ENCODE results near the genes COPS8 and COL6A3.

- PRO-cap, 3 experiments: no peak in any of the 3 experiments
- RRBS: no CpG with 5 or more reads among the region's 12 CpGs
Measured at GRCh38 chr2:235679577-235680078, 185.8 kb downstream of the AGAP1 start.

- PRO-cap, 3 experiments: peak in 1 of 3 experiments; most common minus-strand start chr2:236164587 (in 1)
- RRBS: 2% methylated on average over 24 of the region's 66 CpGs
Measured at GRCh38 chr2:236164164-236164850, 3.9 kb downstream of the GBX2 start.

- PRO-cap, 3 experiments: no peak in any of the 3 experiments
- RRBS: no CpG with 5 or more reads among the region's 12 CpGs
Measured at GRCh38 chr2:236236554-236236885, 27.7 kb downstream of the ASB18 start.

- PRO-cap, 3 experiments: no peak in any of the 3 experiments
- RRBS: no CpG with 5 or more reads among the region's 5 CpGs
Measured at GRCh38 chr2:236261398-236261621, 2.9 kb downstream of the ASB18 start.

DNA sequence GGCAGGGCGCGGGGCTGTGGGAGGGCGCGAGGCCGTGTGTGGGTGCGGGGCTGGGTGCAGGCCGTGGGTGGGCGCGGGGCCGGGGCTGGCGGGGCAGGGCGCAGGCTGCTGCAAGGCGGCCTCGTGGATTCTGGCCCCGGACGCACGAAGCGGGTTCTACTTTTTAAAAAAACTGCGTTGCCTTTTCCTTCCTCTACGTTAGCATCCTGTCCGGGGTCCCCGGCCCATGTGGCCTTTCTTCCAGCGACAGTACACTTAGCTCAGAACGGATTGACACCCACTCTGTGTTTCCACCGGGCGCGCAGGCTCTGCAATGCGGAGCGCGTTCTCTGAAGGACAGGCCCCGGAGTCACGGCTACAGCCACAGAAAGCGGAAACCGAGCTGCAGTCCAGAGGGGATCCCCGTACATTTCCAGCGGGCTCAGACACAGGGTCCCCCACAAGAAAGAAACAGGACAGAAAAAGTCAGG is 1.7 kb upstream of the ACKR3 start:
- PRO-cap, 3 experiments: peak in 1 of 3 experiments; most common plus-strand start position 387 of the sequence (in 1); most common minus-strand start position 331 of the sequence (in 1)
- RRBS: 4% methylated on average over 21 of the region's 36 CpGs

GRCh38 chr2:236715670-236716029 is 146.0 kb downstream of the ACKR3 start:
- PRO-cap, 3 experiments: no peak in any of the 3 experiments
- RRBS: no CpG with 5 or more reads among the region's 11 CpGs

DNA sequence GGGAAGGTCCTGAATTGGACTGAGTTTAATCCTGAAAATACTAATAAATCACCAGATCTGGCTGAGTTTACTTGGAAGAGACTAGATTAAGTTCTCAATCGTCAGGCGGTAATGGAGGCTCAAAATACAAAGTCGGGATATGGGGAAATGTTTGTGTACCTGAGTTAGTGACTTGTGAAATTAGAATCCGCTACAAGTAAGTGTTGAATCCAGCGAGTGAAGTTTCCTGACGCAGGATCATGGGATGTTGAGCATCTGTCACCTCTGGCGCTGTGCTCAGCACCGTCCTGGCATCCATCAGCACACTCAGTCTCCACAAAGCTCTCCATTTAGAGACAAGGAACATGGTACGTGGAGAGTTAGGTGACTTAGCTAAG is 251.1 kb downstream of the ACKR3 start:
- PRO-cap, 3 experiments: no peak in any of the 3 experiments
- RRBS: no CpG with 5 or more reads among the region's 9 CpGs

- PRO-cap, 3 experiments: no peak in any of the 3 experiments
- RRBS: no CpG with 5 or more reads among the region's 11 CpGs
Measured at GRCh38 chr2:236888896-236889452, 196.7 kb upstream of the COPS8 start.

DNA sequence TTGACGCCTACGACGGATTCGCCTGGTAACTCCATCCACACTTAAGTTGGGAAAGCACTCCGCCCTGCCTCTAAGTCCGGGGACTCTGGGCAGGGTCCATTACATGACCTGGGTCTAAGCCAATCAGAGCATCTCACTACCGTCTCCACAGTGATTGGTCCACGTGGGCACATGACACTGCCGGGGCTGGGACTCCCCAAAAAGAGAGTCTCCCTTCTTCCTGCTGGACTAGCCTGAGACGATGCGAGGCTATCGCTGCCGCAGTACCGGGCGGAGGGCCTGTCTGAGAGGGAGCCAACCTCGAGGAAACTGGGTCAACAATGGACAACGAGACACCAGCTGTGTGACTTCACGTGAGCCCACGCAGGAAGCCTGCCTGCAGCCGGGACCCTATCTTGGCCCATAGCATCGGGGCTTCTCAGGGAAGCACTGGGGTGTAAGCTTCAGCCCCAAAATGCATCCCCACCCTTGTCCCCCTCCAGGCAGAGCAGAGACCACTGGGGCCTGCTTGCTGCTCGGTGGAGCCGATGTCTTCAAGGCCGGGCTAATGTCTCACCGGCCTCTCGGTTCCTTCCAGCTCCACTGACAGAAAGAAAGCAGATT is 21.4 kb upstream of the COPS8 start:
- PRO-cap, 3 experiments: no peak in any of the 3 experiments
- RRBS: 92% methylated on average over 8 of the region's 26 CpGs

GRCh38 chr2:237084983-237086083 is at the start of gene COPS8:
Gene COPS8 (plus strand): TSS chr2:237085889.
- PRO-cap, 3 experiments: peak in 3 of 3 experiments; most common plus-strand start chr2:237085555 (in 3); most common minus-strand start chr2:237085728 (in 2)
- RRBS: under 1% methylated on average over 9 of the region's 76 CpGs

GRCh38 chr2:237213692-237214070 is 128.0 kb downstream of the COPS8 start:
- PRO-cap, 3 experiments: no peak in any of the 3 experiments
- RRBS: no CpG with 5 or more reads among the region's 7 CpGs

GRCh38 chr2:237290961-237291991 is 122.7 kb downstream of the COL6A3 start:
- PRO-cap, 3 experiments: peak in 2 of 3 experiments; most common plus-strand start chr2:237291674 (in 1); most common minus-strand start chr2:237291569 (in 2)
- RRBS: no CpG with 5 or more reads among the region's 24 CpGs

GRCh38 chr2:237300039-237300385 is 114.0 kb downstream of the COL6A3 start:
- PRO-cap, 3 experiments: no peak in any of the 3 experiments
- RRBS: no CpG with 5 or more reads among the region's 2 CpGs

DNA sequence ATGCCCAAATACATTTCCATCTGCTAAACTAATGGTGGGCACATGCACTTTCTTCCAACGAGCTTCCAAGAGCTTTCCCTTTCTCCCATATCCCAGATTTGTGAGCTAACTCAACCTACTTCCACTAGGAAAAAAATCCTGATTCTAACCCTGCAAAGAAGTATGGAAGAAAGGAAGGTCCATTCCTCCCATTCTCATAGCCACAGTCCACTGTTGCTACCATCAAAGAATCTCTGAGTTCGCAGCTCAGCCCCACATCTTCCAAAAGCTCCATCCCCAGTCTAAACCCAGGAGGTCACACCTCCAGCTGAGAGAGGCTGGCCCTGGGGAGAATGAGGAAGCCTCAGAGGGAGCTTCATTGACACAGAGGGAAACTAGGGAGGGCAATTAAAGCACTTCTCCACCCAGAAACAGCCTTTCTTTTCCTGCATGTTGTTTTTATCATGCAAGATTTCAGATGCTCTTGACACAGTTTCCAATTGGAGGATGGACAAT is 51.5 kb downstream of the COL6A3 start:
- PRO-cap, 3 experiments: no peak in any of the 3 experiments
- RRBS: no CpG with 5 or more reads among the region's 2 CpGs

- PRO-cap, 3 experiments: peak in 1 of 3 experiments; most common plus-strand start chr2:237411585 (in 1); most common minus-strand start chr2:237411412 (in 1)
- RRBS: no CpG with 5 or more reads among the region's 17 CpGs
Measured at GRCh38 chr2:237410642-237411703, 3.0 kb downstream of the COL6A3 start.

GRCh38 chr2:237413934-237414446 is at the start of gene COL6A3:
Gene COL6A3 (minus strand): TSS chr2:237414164.
- PRO-cap, 3 experiments: peak in 3 of 3 experiments; most common plus-strand start chr2:237414110 (in 1); most common minus-strand start chr2:237414142 (in 3)
- RRBS: no CpG with 5 or more reads among the region's 9 CpGs

DNA sequence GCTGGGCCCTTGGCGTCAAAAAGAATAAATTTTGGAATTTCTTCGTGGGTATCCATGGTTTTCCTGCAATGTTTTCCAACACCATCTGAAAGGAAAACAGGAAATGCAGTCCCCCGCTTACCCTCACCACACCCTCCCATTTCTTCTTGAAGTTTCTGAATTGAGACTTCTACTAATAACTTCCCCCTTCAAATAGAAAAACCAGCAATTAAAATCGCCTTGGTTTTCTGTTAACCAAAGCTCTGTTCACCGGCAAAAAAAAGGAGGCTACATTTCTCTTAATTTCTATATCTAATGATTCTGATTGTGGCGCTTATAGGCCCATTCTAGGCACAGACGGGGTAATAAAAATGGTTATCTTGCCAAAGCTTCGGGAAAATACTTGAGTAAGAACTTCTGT is 483 bp upstream of the COL6A3 start:
- PRO-cap, 3 experiments: peak in 1 of 3 experiments; most common plus-strand start position 88 of the sequence (in 1)
- RRBS: no CpG with 5 or more reads among the region's 8 CpGs

- PRO-cap, 3 experiments: no peak in any of the 3 experiments
- RRBS: 7% methylated on average over 3 of the region's 26 CpGs
Measured at GRCh38 chr2:237432349-237433306, 18.7 kb upstream of the COL6A3 start.

- PRO-cap, 3 experiments: no peak in any of the 3 experiments
- RRBS: no CpG with 5 or more reads among the region's 7 CpGs
Measured at GRCh38 chr2:237435880-237436426, 22.0 kb upstream of the COL6A3 start.

- PRO-cap, 3 experiments: no peak in any of the 3 experiments
- RRBS: no CpG with 5 or more reads among the region's 8 CpGs
Measured at GRCh38 chr2:237438075-237438659, 24.2 kb upstream of the COL6A3 start.